ENCODE measurements around the genes ZNF296, PPP1R37 and ERCC1.

- RRBS = no CpG with 5 or more reads among the region's 22 CpGs
Measured at GRCh38 chr19:45075483-45075984, 744 bp downstream of the ZNF296 start.

DNA sequence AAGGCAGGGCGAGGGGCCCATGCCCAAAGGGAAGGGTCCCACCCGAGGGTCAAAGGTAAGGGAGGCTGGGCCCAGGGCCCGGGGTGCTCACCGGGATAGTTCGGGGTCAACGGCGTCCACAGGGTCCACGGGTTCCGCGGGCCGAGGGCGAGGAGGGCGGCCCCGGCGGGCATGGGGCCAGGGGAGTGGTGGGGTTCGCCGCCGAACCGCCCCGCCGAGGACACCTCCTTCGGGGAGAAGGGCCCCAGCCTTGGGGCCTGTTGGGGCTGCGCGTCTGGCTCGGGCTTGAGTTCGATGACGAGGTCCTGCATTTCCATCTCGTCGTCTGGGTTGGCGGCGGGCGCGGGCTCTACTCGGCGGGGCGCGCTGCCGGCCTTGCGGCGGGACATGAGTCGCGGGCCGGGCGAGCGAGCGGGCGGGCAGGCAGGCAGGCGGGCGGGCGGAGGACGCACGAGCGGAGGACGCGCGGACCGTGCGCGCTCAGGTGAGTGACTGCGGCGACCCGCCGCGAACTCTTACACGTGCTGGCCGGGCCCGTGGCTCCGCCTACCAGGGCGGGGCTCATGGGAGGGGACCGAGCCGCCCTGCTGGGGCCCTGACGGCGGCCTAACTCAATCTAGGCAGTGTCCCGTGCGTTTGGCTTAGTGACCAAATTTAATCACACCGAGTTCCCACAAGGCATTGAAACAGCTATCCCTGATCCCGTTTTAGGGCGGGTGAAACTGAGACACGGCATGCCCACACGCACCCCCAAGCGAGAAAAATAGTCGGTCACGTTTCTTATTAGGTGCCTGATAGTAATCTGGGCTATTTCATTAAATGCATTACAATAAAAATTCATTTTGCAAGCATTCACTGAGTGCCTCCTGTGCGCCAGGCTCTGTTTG, at the start of gene ZNF296:
ZNF296 (minus strand) TSS at position 494 of the 887 bp plus-strand sequence.
- RRBS = 2% methylated on average over 10 of the region's 84 CpGs

- RRBS = 1% methylated on average over 38 of the region's 122 CpGs
Measured at GRCh38 chr19:45092479-45093865, at the start of gene PPP1R37. Gene PPP1R37, plus strand, starts transcription at chr19:45093179.

- RRBS = no CpG with 5 or more reads among the region's 10 CpGs
Measured at GRCh38 chr19:45100752-45101409, 7.9 kb downstream of the PPP1R37 start.

DNA sequence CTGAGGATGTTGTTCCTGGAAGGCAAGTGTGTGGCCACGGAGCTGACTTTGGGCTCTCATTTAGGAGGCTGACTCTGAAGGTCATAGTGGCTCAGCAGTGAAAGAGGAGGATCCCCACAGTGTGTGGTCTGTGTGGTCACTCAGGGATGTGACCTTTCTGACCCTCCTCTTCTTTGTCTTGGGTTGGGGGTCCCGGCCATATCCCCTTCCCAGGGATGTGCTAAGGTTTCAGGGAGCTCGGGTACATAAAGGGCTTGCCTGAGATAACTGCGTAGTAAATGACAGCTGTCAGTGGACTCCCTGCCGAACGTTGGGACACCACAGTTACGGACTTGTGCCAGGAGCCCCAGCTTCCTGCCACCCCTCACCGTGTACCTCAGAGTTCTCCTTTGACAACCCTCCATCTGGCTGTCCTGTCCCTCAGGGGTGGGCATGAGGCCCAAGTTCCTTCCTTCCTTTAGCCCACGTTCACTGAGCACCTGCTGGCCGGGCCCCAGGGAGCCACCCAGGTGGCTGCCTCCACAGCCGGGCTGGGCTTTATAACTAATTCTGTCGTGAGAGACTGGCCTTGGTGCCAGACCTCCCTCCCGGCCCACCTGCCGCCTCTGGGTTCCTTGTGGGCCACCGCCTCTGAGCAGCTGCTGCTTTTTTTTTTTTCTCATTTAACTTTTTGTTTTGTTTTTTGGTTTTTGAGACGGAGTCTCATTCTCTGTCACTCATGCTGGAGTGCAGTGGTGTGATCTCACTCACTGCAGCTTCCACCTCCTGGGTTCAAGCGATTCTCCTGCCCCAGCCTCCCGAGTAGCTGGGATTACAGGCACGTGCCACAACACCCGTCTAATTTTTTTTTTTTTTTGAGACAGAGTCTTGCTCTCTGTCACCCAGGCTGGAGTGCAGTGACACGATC, 25.6 kb downstream of the PPP1R37 start:
- RRBS = 69% methylated on average over 3 of the region's 21 CpGs

DNA sequence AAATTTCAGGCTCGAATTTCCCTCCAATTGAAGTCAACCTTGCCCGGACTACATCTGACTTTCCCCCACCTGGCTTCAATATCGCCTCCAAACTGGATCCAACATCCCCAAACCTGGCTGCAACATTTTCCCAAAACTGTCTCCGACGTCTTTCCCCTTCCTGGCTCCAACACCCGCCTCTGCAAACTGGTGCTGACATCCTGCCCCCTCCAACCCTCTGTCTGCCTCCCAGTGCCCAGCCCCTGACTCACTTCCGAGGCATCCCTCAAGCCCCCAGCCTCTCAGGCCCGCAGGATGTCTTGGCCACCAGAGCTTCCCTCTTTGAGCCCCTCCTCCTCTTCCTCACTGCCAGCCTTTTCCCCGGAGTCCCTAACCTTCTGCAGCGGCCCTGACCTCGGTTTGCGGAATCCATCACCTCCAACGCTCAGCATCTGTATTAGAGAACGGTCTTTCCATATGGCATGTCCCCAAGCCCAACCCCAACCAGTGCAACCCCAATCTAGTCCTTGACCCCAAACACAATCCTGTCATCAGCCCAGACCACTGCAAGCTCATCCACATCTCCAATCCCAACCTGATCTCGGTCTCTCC, 790 bp downstream of the EXOC3L2 start:
- RRBS = no CpG with 5 or more reads among the region's 15 CpGs

DNA sequence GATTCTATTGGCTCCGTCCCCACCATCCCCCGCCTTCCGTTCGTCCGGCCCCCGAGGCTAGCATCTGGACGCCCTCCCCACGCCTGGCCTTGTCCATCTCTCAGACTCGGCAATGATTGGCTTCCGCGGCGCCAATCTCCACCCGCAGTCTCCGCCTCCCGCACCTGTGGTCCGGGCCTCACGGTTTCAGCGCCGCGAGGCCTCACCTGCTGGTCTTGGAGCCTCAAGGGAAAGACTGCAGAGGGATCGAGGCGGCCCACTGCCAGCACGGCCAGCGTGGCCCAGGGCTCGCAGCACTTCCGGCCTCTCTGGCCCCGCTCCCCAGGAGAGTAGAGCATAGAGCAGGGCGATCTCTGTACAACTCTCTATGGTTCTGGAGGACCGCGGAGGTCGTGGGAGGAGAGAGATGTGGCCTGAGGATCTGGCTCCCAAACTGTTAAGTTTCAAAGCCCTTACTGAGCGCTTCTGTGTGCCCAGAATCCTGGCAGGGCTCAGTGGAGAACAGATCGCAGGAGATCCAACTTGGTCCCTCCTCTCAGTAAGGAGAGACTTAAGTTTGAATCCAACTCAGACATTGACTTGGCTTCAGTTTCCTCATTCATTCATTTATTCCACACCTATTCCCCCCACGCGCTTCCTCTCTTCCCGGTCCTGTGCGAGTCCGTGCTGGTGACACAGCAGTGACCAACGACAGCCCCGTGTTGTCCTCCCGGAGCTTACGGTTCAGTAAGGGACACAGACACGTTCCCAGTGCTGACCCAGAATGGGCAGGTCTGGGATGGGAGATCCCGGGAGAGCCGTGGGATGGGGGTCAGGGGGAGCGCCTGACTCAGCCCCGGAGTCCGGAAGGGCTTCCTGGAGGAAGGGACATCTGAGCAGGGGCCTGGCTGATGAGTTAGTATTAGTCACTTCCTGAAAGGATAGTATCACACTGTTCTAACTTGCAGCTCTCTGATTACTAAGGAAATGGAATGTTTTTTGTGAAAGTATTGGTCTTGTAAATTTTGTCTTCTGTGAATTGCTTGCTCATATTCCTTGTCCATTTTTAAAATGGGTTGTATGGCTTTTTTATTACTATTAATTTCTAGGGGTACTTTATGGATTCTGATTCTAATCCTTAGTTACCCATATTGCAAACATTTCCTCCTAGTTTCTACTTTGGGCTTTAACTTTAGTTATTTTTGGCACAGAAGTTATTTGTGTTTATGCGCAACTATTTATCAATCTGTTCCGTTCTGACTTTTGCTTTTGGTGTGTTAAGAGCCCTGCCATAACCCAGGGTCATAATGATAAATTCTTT, at the start of gene ERCC1:
ERCC1 (minus strand) TSS at position 301 of the 1,300 bp plus-strand sequence.
- RRBS = 2% methylated on average over 17 of the region's 50 CpGs

GRCh38 chr19:45431186-45431359, 7.4 kb upstream of the ERCC1 start:
- RRBS = no CpG with 5 or more reads among the region's 2 CpGs

DNA sequence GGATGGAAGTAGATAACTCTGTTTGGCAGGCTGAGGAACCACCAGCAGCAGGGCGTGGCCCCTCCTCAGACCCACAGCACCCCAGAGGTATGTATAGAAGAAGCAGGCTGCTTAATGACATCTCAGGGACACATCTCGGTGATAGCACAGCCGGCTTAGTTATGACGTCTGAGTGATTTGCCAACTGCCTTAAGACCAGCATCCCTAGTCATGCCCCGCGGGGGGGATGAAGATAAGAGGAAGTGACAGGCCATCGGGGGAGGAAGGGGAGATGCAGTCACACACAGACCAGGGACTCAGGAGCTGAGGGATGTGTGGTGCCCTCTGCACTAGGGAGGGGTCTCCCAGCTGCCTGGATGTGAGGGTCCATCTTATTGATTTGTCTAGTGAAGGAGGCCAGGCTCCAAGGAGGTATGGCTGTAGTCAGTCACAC, 19.1 kb upstream of the ERCC1 start:
- RRBS = no CpG with 5 or more reads among the region's 7 CpGs

GRCh38 chr19:45443231-45443898, 19.6 kb upstream of the ERCC1 start:
- RRBS = 1% methylated on average over 15 of the region's 41 CpGs

- RRBS = 3% methylated on average over 15 of the region's 42 CpGs
Measured at GRCh38 chr19:45451057-45452222, 16.4 kb upstream of the FOSB start.

DNA sequence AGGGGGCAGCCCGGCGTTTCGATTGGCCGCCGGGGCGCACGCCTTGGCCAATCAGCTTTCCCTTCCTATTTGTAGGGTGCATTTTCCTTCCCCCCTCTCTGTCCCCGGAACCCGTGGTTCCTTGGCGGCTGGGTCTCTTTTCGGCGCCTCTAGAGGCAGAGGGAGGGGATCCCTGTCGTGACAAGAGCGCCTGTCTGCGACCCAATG, 1.5 kb downstream of the FOSB start:
- RRBS = 2% methylated on average over 4 of the region's 15 CpGs

DNA sequence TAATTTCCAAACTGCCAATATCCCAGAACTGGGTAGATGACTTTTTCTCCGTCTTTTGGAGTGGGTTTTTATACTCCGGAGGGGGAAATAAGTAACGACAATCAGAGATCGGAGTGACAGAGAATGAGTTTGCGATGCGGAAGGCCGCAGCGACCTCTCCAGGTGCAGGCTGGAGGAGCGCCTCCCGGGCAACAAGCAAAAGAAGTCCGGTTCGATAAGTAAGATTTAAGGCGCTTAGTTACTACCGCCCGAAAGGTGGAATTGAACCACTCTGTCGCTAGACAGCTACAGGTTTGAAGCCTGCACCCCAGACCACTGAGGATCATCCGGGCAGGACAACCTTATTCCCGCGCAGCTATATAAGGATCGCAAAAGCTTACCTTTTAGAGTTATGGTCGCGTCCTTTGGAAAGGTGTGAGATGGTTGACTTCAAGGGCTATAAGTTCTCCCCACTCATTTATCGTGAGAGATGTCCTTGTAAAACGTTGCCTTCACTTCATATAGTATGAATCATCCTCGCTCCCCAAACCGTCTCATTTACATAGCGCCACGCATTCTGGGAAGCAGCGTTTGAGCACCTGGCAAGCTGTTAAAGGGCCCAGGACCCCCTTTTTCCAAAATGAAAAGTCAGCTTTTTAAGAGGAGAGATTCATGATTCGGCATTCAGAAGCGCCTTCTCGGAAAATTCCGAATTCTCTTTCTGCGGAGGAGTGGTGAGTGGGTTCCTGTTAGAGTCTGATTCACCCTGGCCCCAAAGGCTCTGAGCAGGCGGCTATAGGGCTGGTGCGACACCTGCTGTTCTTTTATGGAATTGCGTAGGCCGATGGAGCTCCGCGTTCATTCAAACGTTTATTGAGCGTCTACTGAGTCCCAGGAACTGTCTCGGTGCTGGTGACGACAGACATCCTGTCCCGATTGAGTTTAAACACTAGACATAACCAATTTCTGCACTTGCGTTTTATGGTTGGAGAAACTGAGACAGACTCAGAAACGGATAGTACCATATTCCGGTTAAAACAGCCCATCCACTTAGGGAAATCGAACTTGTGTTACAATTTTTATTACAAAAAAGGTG, 10.9 kb downstream of the FOSB start:
- RRBS = no CpG with 5 or more reads among the region's 49 CpGs

DNA sequence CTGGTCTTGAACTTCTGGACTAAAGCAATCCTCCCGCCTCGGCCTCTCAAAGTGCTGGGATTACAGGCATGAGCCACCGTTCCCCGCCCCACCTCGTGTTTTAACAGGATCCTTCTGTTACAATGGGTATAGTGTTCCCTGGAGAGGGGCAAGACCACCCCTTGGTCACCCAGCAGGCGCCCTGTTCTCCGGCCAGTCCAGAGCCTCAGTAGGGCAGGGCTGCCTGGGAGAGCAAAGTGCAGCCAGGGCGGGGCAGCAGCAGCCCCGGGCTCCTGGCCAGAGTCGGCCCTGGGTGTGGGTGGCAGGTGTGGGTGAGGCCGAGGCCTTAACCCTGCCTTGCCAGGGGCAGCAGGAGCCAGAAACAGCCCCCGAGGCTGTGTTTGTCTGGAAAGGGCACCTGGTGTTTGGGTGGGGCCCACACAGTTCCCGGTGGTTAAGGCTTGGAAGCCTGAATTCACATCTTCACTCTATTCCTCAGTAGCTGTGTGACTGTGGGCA, 7.2 kb downstream of the VASP start:
- RRBS = 41% methylated on average over 3 of the region's 13 CpGs

DNA sequence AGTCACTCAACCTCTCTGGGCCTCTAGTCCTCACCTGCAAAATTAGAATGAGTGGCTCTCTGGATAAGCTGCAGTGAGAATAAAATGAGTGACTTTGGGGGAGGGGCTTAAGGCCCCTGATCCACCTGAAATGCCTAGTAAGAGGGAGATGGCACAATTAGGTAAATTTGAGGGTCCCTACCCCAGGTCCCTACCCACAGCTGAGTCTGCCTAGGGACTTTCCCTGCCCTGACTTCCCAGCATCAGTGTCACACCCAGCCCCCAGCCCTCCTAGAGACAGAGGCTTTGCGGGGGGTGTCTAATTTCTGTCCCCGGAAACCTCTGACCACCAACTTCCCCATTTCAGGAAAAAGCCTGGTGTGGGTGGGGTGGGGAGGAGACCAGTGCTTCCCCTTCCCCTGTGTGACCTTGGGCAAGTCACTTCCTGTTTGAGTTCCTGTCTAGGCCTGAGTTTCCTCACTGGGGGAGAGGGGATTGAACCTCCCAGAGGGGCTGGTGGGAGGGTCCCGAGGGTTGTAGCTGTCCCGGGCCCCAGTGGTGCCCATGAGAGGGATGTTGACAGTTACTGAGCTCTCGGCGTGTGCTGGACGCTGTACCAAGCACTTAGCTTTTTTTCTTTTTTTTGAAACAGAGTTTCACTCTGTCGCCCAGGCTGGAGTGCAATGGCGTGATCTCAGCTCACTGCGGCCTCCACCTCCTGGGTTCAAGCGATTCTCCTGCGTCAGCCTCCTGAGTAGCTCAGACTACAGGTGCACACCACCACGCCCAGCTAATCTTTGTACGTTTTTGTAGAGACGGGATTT, 7.9 kb downstream of the VASP start:
- RRBS = no CpG with 5 or more reads among the region's 15 CpGs

GRCh38 chr19:45522342-45523099, 15.2 kb downstream of the VASP start:
- RRBS = 39% methylated on average over 2 of the region's 14 CpGs

DNA sequence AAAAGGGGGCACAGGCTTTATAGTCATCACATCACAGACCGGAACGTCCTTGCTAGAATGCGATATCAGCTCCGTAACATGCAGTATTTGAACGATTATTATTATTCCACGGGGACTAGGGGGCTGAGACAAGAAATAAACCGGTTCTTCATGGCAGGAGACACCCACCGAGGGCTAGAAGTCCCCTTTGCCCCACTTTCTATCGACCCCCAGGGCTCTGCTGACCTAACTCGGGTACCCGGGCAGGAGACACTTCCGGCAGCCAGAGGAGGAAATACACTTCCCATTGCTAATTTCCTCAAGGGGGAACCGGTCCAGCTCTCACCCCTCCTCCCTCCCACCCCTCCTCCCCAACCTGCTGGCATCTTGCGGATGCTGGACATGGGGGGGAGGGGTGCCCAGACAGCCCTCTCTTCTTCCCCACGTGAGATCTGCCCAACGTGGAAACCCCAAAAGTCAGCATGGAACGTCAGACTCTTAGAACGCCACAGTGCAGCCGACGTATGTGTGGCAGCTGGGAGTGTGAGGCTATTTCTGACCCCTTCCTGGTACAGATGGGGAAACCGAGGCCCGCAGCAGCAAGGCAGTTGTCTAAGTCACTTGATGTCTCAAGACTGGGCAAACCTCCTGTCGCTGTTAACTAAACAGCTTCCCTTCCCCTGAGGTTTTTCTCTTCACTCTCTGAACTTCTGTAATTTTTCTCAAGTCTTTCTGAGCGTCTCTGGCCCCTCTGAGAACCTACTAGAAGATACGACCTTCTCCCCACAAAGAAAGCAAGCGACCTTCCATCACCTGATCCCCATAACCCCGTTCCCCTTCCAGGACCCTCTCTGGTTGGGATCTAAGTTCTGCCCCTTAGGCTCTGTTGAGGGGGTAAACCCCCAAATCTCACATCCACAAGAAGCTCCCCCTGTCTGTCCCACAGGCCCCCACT, 3.6 kb downstream of the GPR4 start:
- RRBS = 4% methylated on average over 9 of the region's 27 CpGs

DNA sequence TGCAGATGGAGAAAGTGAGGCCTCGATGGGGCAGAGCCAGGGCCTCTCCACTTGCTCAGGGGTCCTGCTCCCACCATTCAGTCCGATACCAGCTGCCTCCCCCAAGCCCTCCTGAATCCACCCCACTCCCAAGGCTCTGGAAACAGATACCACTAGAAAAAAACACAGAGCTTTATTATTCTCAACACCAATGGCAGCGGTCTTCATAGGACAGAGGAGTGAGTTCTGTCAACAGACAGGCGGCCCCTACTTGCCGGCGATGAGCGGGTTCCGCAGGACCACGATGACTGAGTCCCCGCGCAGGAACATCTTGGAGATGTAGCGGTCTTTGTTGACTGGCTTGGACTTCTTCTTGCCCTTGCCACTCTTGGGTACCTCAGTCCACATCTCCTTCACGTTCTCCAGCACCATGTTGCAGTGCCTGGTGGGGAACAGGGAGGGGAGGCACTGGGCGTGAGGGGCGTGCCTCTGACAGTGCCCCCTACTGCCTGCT, 4.4 kb downstream of the SNRPD2 start:
- RRBS = no CpG with 5 or more reads among the region's 15 CpGs

DNA sequence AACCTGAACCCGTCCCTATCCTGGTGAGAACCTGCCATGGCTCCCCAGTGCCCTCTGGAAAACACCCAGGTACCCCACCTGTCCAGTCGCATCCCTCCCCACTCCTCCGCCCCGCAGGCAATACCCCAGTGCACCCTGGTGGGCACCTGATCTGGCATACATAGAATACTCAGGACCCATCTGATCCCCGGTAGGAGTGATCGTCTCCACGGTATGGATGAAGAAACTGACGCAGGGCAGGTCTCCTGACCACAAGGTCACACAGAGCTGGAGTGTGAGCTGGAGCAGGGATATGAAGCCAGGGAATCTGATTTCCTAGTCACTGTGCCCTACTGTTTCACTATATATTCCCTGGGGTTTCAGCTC, 12.7 kb downstream of the FBXO46 start:
- RRBS = no CpG with 5 or more reads among the region's 8 CpGs

DNA sequence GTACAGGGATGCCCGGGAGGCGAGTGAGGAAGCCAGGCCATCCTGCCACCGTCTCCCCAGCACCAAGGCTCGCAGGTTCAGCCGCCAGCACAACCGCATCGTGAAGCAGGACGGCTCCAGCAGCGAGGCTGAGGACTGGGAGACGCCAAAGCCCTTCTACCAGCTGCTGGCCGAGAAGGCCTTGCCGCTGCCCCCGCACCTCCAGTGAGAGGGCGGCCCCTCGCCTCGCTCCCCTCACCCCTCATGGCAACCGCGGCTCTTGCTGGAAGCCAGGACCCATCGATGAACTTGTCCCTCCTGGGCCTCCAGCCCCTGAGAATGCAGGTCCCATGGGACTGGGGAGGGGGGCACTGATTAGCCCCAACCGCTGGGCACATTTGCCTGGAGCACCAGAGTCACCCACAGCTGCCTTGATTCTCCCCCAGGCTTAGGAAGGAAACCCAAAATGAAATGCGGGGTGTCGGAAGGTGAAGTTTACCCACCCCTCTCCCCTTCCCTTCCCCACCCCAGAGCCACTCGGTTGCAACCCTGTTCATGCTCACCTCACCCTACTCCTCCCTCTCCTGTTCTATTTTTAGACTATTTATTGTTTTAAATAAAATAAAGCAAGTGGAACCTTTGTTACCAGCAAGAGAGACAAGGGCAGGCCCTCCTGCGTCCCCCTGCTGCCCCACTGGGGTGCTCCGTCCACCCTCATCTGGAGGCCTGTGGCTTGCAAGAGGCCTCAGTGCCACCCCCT, 5.0 kb downstream of the SIX5 start:
- RRBS = no CpG with 5 or more reads among the region's 25 CpGs